ENCODE results near the gene UBE2Q1.

- RAMPAGE, long total RNA, result no peak
- RRBS, result no CpG with 5 or more reads among the region's 12 CpGs
PRO-cap:
- standard, result no peak
- CoPRO, capped RNA only, 2 experiments, result no peak in any of the 2 experiments
- CoPRO, capped and uncapped RNA, 2 experiments, result no peak in any of the 2 experiments
- CoPRO, uncapped RNA only, 2 experiments, result no peak in any of the 2 experiments
CAGE:
- cytosol, long polyA plus RNA, result no peak
- long polyA plus RNA, result no peak
- nucleolus, long total RNA, result no peak
- nucleus, long polyA plus RNA, result no peak
Measured at GRCh38 chr1:154492971-154493773, 8.8 kb upstream of the TDRD10 start.

DNA sequence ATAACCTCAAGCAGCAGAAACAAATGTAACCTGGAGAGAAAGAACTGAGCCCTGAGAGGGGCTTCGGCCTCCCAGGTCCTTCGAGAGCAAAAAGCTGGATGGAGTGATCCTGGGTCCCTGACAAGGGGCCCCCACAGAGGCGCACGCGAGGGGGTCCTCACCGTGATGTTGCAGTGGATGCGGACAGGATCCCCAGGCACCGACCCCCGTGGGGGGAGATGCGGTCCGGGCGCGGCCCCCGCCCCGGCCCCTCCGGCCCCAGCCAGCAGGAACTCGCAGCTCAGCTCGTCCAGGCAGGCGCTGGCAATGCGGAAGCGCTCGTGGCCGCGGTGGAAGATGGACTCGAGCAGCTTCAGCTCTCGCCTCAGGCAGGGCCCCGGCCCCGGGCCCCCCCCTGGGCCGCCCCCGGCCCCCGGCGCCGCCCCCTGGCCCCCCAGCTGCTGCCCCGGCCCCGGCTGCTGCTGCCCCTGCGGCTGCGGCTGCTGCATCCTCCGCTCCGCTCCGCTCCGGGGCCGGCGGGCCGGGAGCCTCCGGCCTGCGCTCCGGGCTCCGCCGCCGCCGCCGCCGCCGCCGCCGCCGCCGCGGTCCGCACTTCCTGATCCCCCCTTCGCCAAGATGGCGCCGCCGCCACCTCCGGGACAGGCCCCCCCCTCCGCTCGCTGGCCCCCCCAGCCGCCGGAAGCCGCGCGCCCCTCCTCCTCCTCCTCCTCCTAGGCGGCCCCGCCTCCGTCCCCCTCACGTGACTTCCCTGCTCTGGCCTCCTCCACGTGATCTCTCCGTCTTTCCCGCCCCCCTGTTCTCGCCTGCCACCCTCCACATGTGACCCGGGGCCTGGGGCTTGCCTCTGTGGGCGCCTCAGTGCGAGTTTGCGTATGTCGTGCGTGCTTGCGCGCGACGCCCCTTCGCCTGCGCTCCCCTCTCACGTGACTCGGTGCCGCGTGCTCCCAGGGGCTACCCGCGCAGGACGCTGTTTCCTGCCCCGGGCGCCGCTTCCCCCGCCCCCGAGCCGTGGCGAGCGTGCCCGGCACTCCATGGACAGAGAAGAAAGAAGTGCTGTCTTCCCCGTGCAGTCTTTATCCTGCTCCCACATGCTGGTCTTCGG, at the start of gene UBE2Q1:
TSS of gene UBE2Q1 (minus strand) at position 597 of the 1,102 bp plus-strand sequence.
- RAMPAGE, long total RNA, result no peak
- RRBS, result 4% methylated on average over 23 of the region's 110 CpGs
PRO-cap:
- standard, result bidirectional peak, plus-strand start at position 321 of the sequence, minus-strand start at position 338 of the sequence; bidirectional peak, plus-strand start at position 926 of the sequence, minus-strand start at position 612 of the sequence
- CoPRO, capped RNA only, 2 experiments, result peak in 2 of 2 experiments; most common plus-strand start position 998 of the sequence (in 2); most common minus-strand start position 569 of the sequence (in 1)
- CoPRO, capped and uncapped RNA, 2 experiments, result peak in 2 of 2 experiments; most common plus-strand start position 815 of the sequence (in 1); most common minus-strand start position 846 of the sequence (in 2)
- CoPRO, uncapped RNA only, 2 experiments, result peak in 1 of 2 experiments; most common plus-strand start position 815 of the sequence (in 1); most common minus-strand start position 542 of the sequence (in 1)
CAGE:
- cytosol, long polyA plus RNA, result start-site peak on the minus strand centred at position 219 of the sequence, 53 bp wide, 18 and 20 reads in 2 replicates
- long polyA plus RNA, result start-site peak on the minus strand centred at position 312 of the sequence, 239 bp wide, 25 and 34 reads in 2 replicates
- nucleolus, long total RNA, result no peak
- nucleus, long polyA plus RNA, result start-site peak on the minus strand centred at position 236 of the sequence, 370 bp wide, 33 and 18 reads in 2 replicates; start-site peak on the plus strand centred at position 985 of the sequence, 76 bp wide, 15 and 6 reads in 2 replicates

DNA sequence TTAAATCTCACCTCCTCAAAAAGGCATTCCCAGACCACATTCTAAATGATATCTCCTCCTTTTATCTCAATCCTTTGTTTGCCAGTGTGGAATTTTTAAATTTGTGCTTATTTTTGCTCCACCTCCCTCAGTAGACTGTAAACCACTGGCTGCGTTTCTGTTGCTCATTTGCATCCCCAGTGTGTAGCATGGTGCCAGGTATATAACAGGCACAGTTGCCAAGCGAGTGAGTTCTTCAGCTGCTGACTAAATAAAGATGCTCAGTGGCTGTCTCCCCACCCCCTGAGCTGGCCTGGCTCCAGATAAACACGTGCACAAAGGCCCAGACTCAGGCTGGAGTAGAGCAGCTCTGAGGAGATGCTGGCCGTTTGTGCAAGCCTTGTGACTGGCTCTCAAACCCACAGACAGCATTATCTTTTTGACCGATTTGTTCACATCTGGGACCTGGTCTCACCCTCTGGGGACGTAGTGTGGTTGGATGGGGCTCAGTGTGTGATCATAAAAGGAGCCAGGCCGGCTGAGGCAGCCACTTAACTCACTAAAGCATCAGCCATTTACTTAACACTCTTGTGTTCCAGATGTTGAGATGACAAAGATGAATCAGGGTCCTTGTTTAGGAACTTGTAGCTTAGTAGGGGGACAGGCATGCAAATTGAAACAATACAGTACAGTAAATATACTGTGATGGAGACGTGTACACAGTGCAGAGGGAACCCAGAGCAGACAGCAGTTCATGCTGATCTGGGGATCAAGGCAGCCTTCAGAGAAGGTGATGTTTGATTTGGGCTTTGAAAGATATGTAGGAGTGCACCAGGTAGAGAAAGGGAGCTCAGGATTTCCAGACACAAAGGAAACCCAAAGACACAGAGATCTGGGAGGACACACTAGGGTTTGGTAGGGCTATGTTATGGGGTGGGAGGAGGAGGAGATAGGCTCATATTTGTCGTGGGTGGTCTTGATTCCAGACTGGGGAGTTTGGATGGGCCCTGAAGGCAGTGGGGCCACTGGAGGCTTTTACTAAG, 7.3 kb downstream of the CHRNB2 start:
- RAMPAGE, long total RNA, result no peak
- RRBS, result no CpG with 5 or more reads among the region's 9 CpGs
PRO-cap:
- standard, result no peak
- CoPRO, capped RNA only, 2 experiments, result no peak in any of the 2 experiments
- CoPRO, capped and uncapped RNA, 2 experiments, result no peak in any of the 2 experiments
- CoPRO, uncapped RNA only, 2 experiments, result no peak in any of the 2 experiments
CAGE:
- cytosol, long polyA plus RNA, result no peak
- long polyA plus RNA, result no peak
- nucleolus, long total RNA, result no peak
- nucleus, long polyA plus RNA, result no peak

- RAMPAGE, long total RNA, result no peak
- RRBS, result 5% methylated on average over 2 of the region's 19 CpGs
PRO-cap:
- standard, result no peak
- CoPRO, capped RNA only, 2 experiments, result no peak in any of the 2 experiments
- CoPRO, capped and uncapped RNA, 2 experiments, result no peak in any of the 2 experiments
- CoPRO, uncapped RNA only, 2 experiments, result no peak in any of the 2 experiments
CAGE:
- cytosol, long polyA plus RNA, result no peak
- long polyA plus RNA, result no peak
- nucleolus, long total RNA, result no peak
- nucleus, long polyA plus RNA, result no peak
Measured at GRCh38 chr1:154840148-154841251, 29.6 kb downstream of the KCNN3 start.

GRCh38 chr1:154859770-154860201, 10.3 kb downstream of the KCNN3 start:
- RAMPAGE, long total RNA, result no peak
- RRBS, result no CpG with 5 or more reads among the region's 2 CpGs
PRO-cap:
- standard, result no peak
- CoPRO, capped RNA only, 2 experiments, result no peak in any of the 2 experiments
- CoPRO, capped and uncapped RNA, 2 experiments, result no peak in any of the 2 experiments
- CoPRO, uncapped RNA only, 2 experiments, result no peak in any of the 2 experiments
CAGE:
- cytosol, long polyA plus RNA, result no peak
- long polyA plus RNA, result no peak
- nucleolus, long total RNA, result no peak
- nucleus, long polyA plus RNA, result no peak

GRCh38 chr1:154941277-154941856, 4.8 kb upstream of the PMVK start:
- RAMPAGE, long total RNA, result no peak
- RRBS, result no CpG with 5 or more reads among the region's 4 CpGs
PRO-cap:
- standard, result no peak
- CoPRO, capped RNA only, 2 experiments, result no peak in any of the 2 experiments
- CoPRO, capped and uncapped RNA, 2 experiments, result no peak in any of the 2 experiments
- CoPRO, uncapped RNA only, 2 experiments, result no peak in any of the 2 experiments
CAGE:
- cytosol, long polyA plus RNA, result no peak
- long polyA plus RNA, result no peak
- nucleolus, long total RNA, result no peak
- nucleus, long polyA plus RNA, result no peak

- RAMPAGE, long total RNA, result no peak
- RRBS, result 3% methylated on average over 17 of the region's 63 CpGs
PRO-cap:
- standard, result bidirectional peak, plus-strand start at chr1:155000717, minus-strand start at chr1:155000847; bidirectional peak, plus-strand start at chr1:155001234, minus-strand start at chr1:155001107
- CoPRO, capped RNA only, 2 experiments, result peak in 2 of 2 experiments; most common plus-strand start chr1:155000861 (in 1); most common minus-strand start chr1:155000847 (in 2)
- CoPRO, capped and uncapped RNA, 2 experiments, result peak in 2 of 2 experiments; most common plus-strand start chr1:155001234 (in 1); most common minus-strand start chr1:155001101 (in 1)
- CoPRO, uncapped RNA only, 2 experiments, result peak in 1 of 2 experiments; most common plus-strand start chr1:155000898 (in 1); most common minus-strand start chr1:155000849 (in 1)
CAGE:
- cytosol, long polyA plus RNA, result no peak
- long polyA plus RNA, result no peak
- nucleolus, long total RNA, result no peak
- nucleus, long polyA plus RNA, result no peak
Measured at GRCh38 chr1:155000435-155001630, 1.8 kb upstream of the ZBTB7B start.

- RAMPAGE, long total RNA, result no peak
- RRBS, result no CpG with 5 or more reads among the region's 3 CpGs
PRO-cap:
- standard, result no peak
- CoPRO, capped RNA only, 2 experiments, result no peak in any of the 2 experiments
- CoPRO, capped and uncapped RNA, 2 experiments, result no peak in any of the 2 experiments
- CoPRO, uncapped RNA only, 2 experiments, result no peak in any of the 2 experiments
CAGE:
- cytosol, long polyA plus RNA, result no peak
- long polyA plus RNA, result no peak
- nucleolus, long total RNA, result no peak
- nucleus, long polyA plus RNA, result no peak
Measured at GRCh38 chr1:155004457-155004898, 1.9 kb downstream of the ZBTB7B start.

DNA sequence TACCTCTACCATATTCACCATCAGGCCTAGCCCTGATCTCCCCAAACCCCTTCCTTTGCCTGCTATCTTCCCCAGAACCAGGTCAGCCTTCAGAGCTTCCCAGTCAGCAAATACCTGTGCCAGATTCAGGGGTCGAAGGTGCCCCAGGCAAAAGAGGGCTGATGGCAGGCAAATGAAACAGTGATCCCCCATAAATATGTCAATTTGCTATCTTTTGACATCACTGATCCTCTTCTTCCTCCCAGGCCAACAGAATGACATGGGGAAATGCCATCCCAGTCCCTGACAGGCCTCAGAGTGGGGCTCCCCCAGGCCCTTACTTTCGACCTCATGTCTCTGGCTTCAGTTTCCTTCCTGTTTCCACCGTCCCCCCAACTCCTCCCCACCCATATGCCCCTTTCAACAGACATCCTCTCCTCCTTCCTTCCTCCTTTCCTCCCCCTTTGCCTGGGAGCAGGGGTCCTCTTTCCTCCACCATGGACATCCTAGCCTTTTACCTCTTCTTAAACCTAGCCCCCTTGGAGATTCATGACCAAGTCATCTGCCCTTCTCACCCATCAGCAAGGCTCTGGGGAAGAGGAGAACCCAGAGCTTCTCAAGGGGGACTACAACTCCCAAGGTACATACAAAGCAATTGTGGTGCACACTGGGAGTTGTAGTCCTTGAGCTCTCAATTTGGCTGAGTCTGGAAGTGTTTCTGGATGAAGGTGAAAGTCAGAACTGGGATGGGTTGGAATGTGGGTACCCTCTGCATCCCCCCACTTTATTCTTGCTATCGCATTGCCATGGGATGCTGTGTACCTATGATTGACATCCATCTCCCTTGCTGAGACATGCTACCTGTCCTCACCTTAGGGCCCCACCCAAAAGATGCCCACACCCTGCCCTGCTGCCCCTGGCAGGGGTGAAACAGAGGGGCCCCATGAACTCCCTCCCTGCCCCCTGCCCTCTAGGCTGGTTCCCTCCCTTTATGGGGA, 4.1 kb downstream of the ZBTB7B start:
- RAMPAGE, long total RNA, result no peak
- RRBS, result no CpG with 5 or more reads among the region's 4 CpGs
PRO-cap:
- standard, result no peak
- CoPRO, capped RNA only, 2 experiments, result no peak in any of the 2 experiments
- CoPRO, capped and uncapped RNA, 2 experiments, result no peak in any of the 2 experiments
- CoPRO, uncapped RNA only, 2 experiments, result peak in 2 of 2 experiments; most common plus-strand start position 786 of the sequence (in 2); most common minus-strand start position 681 of the sequence (in 1)
CAGE:
- cytosol, long polyA plus RNA, result no peak
- long polyA plus RNA, result no peak
- nucleolus, long total RNA, result no peak
- nucleus, long polyA plus RNA, result no peak

DNA sequence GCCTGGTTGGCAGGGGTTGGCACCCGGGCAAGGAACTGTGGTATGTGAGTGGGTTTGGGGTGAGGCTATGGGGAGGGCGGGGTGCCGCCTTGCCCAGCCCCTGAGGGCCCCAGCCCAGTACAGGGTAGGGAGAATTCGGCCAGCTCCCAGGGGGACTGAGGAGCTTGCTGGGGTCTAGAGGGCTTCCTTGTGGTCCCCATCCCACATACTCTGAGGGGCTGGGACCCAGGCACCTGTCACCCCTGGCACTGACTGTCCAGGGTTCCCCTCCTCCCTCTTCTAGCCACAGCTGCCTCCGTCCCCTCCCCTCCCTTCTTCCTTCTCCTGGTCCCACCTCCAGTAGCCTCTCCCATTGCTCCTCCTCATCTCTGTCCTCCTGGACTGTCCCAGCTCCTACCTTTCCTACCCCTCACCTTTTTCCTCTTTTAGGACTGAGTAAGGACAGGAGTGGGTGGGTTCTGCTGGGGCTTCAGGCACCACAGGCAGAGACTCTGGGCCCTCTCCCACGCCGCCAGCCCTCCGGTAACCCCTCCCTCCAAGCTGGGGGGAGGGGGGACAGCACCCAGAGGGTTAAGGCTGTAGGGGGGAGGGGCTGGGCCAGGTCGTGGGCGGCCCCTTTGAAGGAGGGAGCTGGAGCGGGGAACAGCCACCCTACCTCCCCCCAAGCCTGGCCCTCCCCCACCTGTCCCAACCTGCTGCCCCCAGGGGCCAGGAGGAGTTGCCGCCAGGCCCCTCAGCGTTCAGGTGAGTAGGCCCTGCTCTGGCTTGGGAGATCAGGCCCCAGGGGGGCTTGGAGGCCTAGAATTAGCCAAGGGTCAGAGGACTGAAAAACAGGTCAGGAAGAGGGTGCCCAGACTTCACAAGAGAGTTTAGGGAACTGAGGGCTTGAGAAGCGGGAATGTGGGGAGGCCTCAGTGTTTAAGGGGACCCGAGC, 5.9 kb downstream of the ZBTB7B start:
- RAMPAGE, long total RNA, result no peak
- RRBS, result no CpG with 5 or more reads among the region's 15 CpGs
PRO-cap:
- standard, result no peak
- CoPRO, capped RNA only, 2 experiments, result no peak in any of the 2 experiments
- CoPRO, capped and uncapped RNA, 2 experiments, result no peak in any of the 2 experiments
- CoPRO, uncapped RNA only, 2 experiments, result peak in 1 of 2 experiments; most common plus-strand start position 423 of the sequence (in 1)
CAGE:
- cytosol, long polyA plus RNA, result no peak
- long polyA plus RNA, result no peak
- nucleolus, long total RNA, result no peak
- nucleus, long polyA plus RNA, result no peak

DNA sequence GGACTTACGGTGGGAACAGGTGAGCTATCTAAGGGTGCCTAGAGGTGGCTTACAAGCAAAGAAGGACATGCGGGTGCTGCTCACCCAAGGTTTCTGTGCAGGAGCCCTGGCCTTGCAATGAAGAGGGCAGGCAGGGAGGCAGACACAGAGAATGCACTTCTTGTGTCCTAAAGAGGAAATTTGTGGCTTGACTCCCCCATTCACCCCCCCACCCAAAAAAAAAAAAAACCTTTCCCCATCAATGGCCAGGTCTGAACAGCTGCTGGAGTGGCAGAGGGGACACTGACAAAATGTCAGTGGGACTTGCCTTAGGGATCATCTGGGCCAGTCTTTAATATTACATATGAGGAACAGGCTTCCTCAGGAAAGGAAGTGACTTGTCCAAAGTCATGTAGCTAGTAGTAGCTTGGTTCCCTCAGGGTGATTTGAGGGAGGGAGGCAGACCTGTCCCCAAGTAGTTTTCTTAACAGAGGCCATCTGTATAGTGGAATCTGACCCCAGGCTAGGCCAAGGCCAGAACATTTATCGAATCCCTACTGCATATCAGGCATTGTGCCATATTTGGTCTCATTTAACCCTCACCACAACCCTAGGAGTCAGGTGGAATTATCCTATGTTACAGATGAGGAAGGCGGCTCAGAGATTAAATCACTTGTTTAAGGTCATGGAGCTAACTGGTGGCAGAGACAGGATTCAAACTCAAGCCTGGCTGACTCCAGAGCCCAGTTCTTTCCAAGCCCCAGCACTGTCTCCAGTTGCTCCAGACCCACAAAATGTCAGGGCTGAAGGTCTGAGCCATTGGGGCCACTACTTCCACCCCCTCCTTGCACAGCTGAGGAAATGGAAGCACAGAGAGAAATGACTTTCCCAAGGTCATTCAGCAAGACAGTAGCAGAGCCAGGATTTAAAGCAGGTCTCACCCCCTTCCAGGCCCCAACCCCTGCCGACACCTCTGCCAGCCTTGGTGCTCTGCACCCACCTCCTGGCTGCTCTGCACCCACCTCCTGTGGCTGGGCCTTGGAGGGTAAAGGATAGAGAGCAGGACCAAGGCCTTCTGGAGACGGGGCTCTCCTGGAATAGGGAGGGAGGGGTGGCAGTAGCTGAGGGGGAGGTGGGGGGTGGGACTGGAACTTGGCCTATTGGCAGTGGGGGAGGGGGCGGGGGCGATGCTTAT, 10.4 kb downstream of the ZBTB7B start:
- RAMPAGE, long total RNA, result no peak
- RRBS, result no CpG with 5 or more reads among the region's 8 CpGs
PRO-cap:
- standard, result no peak
- CoPRO, capped RNA only, 2 experiments, result peak in 1 of 2 experiments; most common minus-strand start position 1,078 of the sequence (in 1)
- CoPRO, capped and uncapped RNA, 2 experiments, result peak in 1 of 2 experiments; most common minus-strand start position 1,073 of the sequence (in 1)
- CoPRO, uncapped RNA only, 2 experiments, result peak in 1 of 2 experiments; most common plus-strand start position 342 of the sequence (in 1)
CAGE:
- cytosol, long polyA plus RNA, result no peak
- long polyA plus RNA, result no peak
- nucleolus, long total RNA, result no peak
- nucleus, long polyA plus RNA, result no peak

DNA sequence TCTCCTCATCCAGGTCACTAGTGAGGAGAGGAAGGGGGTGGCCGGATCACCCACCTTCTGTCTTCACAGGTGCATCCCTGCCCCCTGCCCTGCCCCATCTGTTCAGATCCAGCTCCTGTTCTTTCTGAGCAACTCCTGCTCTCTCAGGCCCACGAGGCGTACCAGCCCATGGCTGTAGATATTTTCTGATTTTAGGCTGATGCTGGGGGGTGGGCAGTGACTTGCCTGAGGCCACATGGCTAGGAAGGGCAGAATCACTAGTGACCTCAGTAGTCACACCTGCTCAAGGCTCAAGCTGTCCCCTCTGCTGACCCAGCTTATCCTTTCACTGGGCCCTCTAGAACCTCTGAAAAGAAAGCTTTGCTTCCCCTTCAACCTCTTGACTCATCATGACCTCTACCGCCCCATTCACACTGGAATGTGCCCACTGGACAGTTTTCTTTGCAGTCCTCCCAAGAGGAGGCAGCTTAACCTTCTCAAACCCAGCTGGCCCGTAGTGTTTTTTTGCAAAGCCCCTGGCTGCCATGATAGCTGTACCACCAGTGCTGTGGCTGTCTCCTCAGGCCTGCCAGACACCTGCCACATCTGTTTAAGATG, 14.7 kb downstream of the DCST2 start:
- RAMPAGE, long total RNA, result no peak
- RRBS, result no CpG with 5 or more reads among the region's 5 CpGs
PRO-cap:
- standard, result no peak
- CoPRO, capped RNA only, 2 experiments, result no peak in any of the 2 experiments
- CoPRO, capped and uncapped RNA, 2 experiments, result no peak in any of the 2 experiments
- CoPRO, uncapped RNA only, 2 experiments, result peak in 2 of 2 experiments; most common plus-strand start position 320 of the sequence (in 1)
CAGE:
- cytosol, long polyA plus RNA, result no peak
- long polyA plus RNA, result no peak
- nucleolus, long total RNA, result no peak
- nucleus, long polyA plus RNA, result no peak

- RAMPAGE, long total RNA, result no peak
- RRBS, result 22% methylated on average over 4 of the region's 34 CpGs
PRO-cap:
- standard, result no peak
- CoPRO, capped RNA only, 2 experiments, result no peak in any of the 2 experiments
- CoPRO, capped and uncapped RNA, 2 experiments, result no peak in any of the 2 experiments
- CoPRO, uncapped RNA only, 2 experiments, result no peak in any of the 2 experiments
CAGE:
- cytosol, long polyA plus RNA, result no peak
- long polyA plus RNA, result no peak
- nucleolus, long total RNA, result no peak
- nucleus, long polyA plus RNA, result no peak
Measured at GRCh38 chr1:155051777-155052812, 979 bp downstream of the ADAM15 start.

- RAMPAGE, long total RNA, result no peak
- RRBS, result no CpG with 5 or more reads among the region's 2 CpGs
PRO-cap:
- standard, result no peak
- CoPRO, capped RNA only, 2 experiments, result no peak in any of the 2 experiments
- CoPRO, capped and uncapped RNA, 2 experiments, result no peak in any of the 2 experiments
- CoPRO, uncapped RNA only, 2 experiments, result no peak in any of the 2 experiments
CAGE:
- cytosol, long polyA plus RNA, result no peak
- long polyA plus RNA, result no peak
- nucleolus, long total RNA, result no peak
- nucleus, long polyA plus RNA, result no peak
Measured at GRCh38 chr1:155077265-155077647, 1.4 kb upstream of the EFNA3 start.

DNA sequence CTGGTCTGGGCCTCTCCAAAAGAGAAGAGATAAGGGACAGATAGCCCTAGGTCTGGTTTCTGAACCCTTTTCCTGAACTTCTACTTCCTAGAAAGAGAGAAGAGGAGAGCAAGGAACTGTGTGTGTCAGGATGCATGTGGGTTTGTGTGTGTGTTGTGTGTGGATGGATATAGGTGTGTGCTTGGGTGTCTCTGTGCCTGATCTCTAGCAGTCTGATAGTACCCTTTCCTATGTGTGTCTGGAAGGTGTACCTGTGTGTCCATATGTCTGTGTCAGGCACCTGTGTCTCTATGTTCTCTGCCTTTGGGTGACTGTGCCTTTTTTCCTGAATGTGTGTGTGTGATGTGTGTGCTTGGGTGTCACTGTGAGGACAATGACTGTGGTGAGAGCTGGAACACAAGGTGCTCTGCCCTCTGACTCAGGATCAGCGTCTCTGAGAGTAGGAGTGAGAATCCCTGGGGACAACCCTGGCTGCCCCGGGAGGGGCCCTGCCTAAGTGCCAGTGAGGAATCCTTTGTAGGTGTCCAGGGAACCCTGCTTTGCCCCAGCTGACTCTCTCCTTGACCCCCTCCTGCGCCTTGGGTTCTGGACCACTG, 883 bp upstream of the EFNA3 start:
- RAMPAGE, long total RNA, result no peak
- RRBS, result no CpG with 5 or more reads among the region's 3 CpGs
PRO-cap:
- standard, result no peak
- CoPRO, capped RNA only, 2 experiments, result no peak in any of the 2 experiments
- CoPRO, capped and uncapped RNA, 2 experiments, result no peak in any of the 2 experiments
- CoPRO, uncapped RNA only, 2 experiments, result no peak in any of the 2 experiments
CAGE:
- cytosol, long polyA plus RNA, result no peak
- long polyA plus RNA, result no peak
- nucleolus, long total RNA, result no peak
- nucleus, long polyA plus RNA, result no peak

GRCh38 chr1:155124350-155125152, 3.1 kb upstream of the EFNA1 start:
- RAMPAGE, long total RNA, result no peak
- RRBS, result no CpG with 5 or more reads among the region's 15 CpGs
PRO-cap:
- standard, result no peak
- CoPRO, capped RNA only, 2 experiments, result no peak in any of the 2 experiments
- CoPRO, capped and uncapped RNA, 2 experiments, result no peak in any of the 2 experiments
- CoPRO, uncapped RNA only, 2 experiments, result no peak in any of the 2 experiments
CAGE:
- cytosol, long polyA plus RNA, result no peak
- long polyA plus RNA, result no peak
- nucleolus, long total RNA, result no peak
- nucleus, long polyA plus RNA, result no peak